Neural progenitor cell (in vitro differentiated cells): ENCODE measurements around the gene ADAMTS16.

DNA sequence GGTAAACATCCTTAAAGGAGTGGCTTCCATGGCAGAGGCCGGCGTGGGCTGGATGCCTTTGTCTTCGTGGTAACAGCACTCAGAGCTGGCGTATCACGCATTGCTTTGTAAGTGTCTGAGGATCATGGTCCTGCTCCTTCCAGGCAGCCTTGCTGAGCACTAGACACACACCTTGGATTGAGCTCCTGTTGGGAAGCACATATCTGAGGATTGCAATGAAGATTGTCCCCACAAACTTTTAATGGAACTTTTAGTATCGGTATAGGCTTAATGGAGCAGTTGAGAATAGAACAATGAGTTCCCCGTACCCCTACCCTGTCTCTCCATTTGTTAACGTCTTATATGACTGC is 145.9 kb downstream of the IRX1 start:
- RAMPAGE, long total RNA = no peak

DNA sequence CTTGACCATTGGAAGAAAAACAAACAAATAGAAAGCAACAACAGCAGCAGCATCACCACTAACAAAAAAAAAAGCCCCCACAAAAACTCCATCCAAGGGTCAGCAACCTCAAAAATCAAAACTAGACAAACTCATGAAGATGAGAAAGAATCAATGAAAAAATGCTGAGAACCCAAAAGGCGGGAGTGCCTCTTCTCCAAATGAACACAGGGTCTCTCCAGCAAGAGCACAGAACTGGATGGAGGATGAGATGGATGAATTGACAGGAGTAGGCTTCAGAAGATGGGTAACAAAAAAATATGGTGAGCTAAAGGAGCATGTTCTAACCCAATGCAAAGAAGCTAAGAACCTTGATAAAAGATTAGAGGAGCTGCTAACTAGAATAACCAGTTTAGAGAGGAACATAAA is 113.0 kb upstream of the ADAMTS16 start:
- RAMPAGE, long total RNA = no peak

DNA sequence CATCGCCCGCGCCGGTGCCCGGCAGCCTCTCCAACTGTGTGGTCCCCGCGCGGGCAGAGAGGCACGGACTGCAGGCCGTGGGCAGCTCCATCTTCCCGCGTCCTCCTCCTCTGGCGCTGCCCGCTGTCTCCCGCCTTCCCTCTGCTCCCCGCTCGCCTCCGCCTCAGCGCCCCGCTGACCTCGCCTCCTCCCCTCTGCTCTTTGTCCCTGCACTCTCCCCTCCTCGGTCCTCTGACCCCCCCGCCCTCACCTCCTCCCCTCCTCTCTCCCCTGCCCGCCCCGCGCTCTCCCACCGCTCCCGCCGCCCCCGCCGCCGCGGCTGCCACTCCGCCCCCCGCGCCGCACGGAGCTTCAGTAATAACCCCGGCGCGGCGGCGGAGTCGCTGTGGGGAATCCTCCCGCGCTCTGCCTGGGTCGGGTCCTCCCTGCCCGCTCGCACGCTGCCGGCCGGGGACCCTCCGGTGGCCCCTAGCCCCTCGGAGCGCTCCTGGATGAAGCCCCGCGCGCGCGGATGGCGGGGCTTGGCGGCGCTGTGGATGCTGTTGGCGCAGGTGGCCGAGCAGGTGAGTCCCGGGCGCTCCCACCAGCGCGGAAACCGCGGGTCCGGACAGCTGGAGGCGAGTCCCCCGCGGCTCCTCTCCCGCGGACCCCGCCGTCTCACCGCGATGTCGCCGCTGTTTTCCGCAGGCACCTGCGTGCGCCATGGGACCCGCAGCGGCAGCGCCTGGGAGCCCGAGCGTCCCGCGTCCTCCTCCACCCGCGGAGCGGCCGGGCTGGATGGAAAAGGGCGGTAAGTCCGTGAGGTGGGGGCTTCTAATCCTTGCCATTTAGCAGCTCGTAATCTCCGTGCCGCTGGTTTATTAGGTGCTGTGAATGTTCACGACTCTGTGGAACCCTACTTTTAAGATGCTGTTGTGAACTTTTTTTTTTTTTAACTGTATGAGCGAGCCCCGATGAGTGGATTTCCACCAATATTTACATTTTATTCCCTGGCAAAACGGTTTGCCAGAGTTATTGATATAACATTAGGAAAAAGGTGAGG is at the start of gene ADAMTS16:
TSS of gene ADAMTS16 (plus strand) at position 354 of the 1,042 bp plus-strand sequence.
- RAMPAGE, long total RNA = no peak

DNA sequence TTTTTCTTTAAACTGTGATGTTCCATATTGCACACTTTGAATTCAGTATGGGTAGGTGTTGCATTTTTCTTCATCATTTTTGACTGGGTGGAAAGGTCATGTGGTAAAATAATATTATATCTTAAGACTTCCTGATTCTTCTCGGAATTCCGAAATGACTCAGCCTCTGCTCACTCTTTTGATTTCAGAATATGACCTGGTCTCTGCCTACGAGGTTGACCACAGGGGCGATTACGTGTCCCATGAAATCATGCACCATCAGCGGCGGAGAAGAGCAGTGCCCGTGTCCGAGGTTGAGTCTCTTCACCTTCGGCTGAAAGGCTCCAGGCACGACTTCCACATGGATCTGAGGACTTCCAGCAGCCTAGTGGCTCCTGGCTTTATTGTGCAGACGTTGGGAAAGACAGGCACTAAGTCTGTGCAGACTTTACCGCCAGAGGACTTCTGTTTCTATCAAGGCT is 5.8 kb downstream of the ADAMTS16 start:
- RAMPAGE, long total RNA = no peak

- RAMPAGE, long total RNA = no peak
Measured at GRCh38 chr5:5494810-5495149, 72.3 kb downstream of the ICE1 start.

- RAMPAGE, long total RNA = no peak
Measured at GRCh38 chr5:5532810-5533161, 110.3 kb downstream of the ICE1 start.

- RAMPAGE, long total RNA = no peak
Measured at GRCh38 chr5:5794889-5795601, 372.6 kb downstream of the ICE1 start.

- RAMPAGE, long total RNA = no peak
Measured at GRCh38 chr5:6378879-6379231, 508 bp upstream of the MED10 start.

DNA sequence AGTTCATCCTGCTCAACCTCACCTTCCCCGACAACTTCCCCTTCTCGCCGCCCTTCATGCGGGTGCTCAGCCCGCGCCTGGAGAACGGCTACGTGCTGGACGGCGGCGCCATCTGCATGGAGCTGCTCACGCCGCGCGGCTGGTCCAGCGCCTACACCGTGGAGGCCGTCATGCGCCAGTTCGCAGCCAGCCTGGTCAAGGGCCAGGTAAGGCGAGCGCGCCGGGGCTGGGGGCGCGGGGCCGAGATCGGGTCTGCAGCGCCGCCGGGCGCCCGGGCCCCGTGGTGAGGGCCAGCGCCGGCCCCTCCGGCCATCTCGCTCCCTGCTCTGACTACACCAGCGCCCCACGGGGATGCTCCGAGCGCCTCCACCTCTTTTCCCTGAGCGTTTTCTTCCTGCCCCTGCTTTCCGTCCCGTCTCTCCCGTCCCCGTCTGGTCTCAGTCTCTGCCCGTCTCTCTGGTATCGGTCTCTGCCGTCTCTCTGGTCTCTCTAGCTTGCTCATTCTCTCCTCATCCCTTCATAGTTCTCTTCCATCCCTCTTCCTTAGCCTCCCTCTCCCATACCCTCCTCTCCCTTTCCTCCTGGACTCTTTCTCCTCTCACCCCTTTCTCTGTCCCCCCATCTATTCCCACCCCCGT is 502 bp downstream of the UBE2QL1 start:
- RAMPAGE, long total RNA = no peak

- RAMPAGE, long total RNA = no peak
Measured at GRCh38 chr5:6483841-6484254, 35.2 kb downstream of the UBE2QL1 start.

GRCh38 chr5:6540394-6540956 is 91.8 kb downstream of the UBE2QL1 start:
- RAMPAGE, long total RNA = no peak

GRCh38 chr5:6604380-6604829 is 28.4 kb downstream of the NSUN2 start:
- RAMPAGE, long total RNA = no peak

DNA sequence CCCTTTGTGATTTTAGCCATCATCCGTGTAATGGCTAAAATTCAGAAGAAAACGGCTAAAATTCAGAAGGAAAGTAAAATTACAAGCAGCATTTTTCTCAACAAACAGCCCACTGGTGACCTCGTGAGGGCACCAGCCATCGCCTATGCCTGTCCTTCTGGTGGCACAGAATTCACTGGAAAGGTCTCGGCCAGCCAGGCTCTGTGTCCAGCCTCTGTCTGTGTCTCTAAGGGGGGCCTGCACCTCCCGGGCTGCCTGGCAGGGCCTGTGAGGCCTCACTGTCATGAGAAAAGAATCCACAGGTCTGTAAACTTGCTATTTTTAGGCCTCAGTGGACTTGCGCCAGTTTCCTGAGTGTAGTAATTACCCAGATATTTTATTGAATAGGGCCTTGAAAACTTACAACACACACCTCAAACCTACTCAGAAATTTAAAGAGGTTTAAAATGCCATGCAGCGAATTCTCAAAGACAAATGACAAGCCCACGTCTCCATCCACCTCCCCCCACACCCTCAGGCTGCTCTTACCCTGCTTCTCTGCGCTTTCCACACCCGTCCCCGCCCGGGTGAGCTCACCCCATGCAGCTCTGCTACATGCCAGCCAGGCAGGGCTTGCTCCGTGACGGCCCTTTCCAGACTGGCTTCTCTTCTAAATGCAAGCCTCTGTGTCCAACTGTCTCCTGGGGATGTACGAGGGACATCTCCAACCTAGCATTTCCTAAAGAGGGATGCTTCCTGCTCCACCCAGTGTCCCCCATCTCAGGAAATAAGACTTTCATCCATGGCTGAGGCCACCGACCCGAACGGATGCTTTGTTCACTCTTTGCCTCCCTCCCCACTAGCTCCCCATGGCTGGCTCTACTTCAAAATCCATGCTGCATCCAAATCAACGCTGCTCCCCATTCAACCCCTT is 8.8 kb upstream of the TENT4A start:
- RAMPAGE, long total RNA = no peak

- RAMPAGE, long total RNA = no peak
Measured at GRCh38 chr5:6749746-6750625, 36.8 kb downstream of the TENT4A start.

DNA sequence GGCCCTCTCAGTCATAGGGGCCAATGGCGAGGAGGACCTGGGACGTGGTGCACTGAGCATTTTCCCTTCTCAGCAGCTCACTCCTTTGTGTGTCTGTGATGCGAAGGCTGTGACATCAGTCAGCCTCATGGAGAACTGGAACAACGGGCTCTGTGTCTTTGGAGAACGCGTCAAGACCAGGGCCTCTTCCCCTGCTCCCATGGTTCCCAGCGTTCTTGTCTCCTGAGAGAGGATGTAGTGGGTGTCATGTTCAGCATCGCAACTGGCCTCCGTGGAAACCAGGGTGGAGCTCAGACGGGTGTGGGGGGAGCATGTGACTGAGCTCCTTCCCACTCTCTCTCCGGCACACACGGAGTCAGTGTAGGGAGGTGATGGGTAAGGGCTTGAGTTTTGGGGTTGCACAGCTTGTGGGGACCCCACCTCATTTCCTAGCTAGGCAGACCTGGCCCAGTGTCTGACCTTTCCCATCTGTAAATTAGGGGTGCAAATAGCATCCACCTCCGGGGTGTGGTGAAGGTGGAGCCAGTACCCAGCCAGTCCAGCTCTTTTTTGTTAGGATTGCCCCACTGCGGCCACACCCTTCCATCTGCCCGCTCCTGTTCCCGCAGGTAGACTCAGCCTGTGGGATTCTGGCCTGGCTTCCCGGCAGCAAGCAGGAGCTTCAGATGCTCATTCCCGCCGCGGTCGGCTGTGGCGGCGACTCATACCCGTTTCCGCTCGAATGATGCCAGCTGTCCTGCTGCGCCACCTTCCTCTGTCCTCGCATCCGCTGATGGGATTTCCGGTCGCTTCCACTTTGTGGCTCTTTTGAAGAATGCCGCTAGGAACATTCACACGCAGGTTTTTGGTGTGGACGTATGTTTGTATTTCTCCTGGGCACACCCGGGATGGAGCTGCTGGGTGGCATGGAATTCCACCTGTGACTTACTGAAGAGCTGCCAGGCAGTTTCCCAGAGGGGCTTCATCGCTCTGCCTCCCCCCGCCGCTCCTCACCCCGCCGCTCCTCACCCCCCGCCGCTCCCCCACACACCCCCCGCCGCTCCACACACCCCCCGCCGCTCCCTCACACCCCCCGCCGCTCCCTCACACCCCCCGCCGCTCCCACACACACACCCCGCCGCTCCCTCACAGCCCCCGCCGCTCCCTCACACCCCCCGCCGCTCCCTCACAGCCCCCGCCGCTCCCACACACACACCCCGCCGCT is 60.0 kb downstream of the TENT4A start:
- RAMPAGE, long total RNA = no peak

DNA sequence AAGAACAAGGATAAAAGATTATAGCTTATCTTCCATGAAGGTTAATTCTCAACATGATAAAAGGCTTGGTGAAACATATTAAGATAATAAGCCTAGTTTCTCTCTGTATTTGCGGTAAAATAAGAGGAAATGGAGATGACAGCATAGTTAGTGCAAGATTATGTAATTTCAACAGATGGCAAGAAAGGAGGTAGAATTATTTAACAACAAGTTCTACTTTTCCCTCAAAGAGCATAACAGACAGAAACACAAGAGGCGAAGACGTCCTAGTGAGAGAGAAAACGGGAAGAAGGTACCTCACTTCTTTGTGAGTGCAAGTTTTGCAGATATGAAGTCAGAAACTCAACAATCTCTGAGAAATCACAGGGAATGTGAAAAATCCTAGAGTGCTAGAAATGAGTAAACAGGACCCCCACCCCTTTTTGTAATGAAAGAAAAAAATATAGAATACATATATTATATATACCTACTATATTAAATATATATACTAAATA is 144.8 kb upstream of the ADCY2 start:
- RAMPAGE, long total RNA = no peak

- RAMPAGE, long total RNA = no peak
Measured at GRCh38 chr5:7412495-7412853, 16.5 kb downstream of the ADCY2 start.

- RAMPAGE, long total RNA = no peak
Measured at GRCh38 chr5:7871492-7871919, 2.6 kb downstream of the MTRR start.

DNA sequence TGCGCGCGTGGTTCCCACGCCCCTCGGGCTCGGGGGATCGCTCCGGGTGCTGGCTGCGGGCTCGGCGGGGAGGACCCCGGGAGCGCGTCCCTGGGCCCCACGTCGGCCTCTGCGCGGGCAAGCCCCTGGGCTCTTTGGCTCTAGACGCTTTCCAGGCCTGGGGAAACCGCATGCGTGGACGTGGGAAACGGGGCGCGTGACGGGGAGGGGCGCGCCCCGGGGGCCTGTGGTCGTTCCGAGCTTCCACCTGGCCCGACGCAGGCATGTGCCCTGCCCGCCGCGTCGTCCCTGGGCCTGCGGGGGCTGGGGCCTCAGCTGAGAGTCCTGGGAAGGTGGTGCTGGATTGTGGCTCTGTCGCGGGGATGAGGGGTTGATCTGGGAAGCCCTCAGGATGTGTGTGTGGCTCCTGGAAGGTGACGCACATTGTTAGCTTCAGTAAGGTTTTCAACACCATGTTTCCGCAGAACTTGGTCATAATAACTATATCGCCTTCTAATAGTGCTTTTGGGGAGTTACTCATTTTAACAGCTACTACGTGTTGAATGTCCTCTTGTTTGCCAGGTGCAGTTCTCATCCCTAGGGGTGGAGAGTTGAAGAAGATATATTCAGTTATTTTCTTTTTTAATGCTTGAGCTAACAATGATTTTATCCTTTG is 589.0 kb downstream of the MTRR start:
- RAMPAGE, long total RNA = no peak

DNA sequence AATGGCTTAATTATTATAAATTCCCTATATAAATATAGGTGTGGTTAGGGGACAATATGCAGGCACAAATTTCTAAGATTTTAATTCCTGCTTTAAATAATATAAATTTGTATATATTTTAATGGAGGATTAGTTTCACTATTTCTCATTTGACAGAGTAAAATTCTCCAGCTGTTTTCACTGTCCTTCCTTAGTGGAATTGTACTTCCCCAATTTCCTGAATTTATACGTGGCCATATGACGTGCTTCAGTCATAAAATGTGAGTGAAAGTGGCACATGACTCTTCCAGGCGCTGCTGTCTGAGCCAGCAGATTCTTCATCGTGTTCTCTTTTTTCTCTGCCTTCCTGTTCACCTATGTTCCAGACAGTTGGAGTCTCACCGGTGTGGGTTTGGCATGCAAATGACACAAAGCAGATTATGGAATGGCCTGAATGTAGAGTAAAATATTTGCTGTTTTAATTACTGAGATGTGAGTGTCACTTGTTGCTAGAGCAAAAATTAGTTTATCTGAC is 684.1 kb downstream of the SEMA5A start:
- RAMPAGE, long total RNA = no peak